BE2C (cell line): ENCODE measurements around a stretch of chr17.

DNA sequence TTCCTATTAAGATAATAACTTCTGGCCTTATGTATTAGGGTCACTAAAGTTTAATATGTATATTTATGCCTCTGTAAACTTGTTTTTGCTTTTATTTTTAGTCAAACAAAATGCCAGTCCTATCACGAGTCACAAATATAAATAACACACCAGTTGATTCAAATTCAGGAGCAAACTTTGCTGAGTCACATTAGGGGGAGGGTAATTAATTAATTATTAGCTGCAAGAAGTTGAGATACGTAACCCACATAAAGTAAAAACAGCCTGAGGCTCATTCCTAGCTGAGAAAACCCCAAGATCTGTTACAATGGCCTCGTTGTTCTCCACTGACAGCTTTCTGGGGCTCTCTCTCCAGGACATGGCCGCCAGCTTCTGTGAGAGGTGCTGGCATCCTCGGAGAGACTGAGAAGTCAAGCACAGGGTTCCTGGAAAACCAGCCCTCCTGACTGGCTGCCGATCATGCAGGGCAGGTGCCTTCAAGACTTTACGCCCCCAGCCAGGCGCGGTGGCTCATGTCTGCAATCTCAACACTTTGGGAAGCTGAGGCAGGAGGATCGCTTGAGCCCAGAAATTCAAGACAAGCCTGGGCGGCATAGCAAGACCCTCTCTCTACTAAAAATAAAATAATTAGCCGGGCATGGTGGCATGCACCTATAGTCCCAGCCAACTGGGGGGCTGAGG is 11.1 kb downstream of the RAB40B start:
- RRBS, result no CpG with 5 or more reads among the region's 12 CpGs

GRCh38 chr17:82752279-82752400 is 275 bp downstream of the TBCD start:
- RRBS, result 1% methylated on average over 6 of the region's 24 CpGs

- RRBS, result no CpG with 5 or more reads among the region's 48 CpGs
These were observed 30.9 kb downstream of the TBCD start for GRCh38 chr17:82782505-82783364.

DNA sequence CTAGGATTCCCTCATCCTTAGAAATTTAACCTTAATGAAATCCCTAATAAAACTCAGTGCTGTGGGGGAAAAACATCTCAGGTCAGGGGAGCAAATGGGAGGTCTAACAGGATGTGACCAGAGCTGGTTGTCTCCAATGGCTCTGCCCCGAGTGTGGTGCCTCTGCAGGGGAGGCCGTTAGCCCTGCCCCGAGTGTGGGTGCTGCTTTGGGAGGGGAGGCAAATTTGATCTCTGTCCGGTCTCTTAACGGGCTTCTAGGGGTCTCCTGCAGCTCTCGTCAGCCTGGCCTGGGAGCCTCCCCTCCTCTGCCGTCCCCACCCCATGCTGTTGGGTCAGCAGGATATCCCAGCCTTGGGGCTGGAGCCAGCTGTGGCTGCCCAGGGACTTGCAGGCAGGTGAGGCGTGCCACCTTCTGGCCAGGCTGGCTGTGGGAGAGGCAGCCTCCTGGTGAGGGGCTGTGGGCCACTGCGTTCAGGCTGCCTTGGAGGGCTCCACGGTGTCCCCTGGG is 34.4 kb downstream of the TBCD start:
- RRBS, result no CpG with 5 or more reads among the region's 10 CpGs

DNA sequence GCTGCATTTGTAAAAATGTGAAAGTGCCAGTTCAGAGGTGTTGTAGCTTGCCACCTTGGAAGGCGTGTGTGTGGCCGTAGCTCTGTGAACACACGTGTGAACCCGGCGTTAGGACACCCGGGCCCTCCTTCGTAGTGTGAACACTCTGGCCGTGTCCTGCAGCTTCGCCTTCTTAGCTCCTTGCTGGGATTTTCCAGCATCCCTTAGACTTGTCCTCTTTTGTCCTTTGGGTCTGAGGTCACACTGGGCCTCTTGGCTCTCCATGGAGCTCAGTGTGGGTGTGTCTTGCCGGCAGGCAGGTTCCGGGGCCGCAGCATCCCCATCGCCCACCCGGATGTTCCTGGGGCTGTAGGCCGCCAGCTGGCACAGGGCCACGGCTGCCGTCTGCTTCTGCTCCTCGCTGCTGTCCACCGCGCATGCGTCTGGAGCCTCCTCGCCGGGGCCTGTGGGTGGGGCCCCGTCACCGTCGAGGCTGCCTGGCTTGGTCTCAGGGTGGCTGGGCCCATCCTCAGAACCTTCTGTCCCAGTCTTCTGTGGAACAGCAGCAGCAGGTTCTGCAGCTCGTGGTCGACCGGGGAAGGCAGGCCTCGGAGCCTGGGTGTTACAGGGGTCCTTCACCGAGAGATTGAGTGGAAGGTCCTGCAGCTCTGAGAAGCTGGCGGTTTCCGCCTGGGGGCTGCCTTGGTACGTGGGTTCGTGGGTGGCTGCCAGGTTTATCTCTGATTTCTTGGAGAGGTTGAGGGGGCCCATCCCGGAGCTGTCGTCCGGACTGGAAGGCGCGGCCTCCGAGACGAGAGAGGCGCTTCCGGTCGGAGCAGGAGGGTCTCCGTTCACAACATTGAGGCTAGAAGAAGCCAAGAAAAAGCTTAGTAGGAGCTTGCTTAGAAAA is 9.5 kb downstream of the ZNF750 start:
- RRBS, result 47% methylated on average over 14 of the region's 46 CpGs

- RRBS, result no CpG with 5 or more reads among the region's 30 CpGs
These were observed 6.4 kb upstream of the ZNF750 start for GRCh38 chr17:82846049-82846809.

DNA sequence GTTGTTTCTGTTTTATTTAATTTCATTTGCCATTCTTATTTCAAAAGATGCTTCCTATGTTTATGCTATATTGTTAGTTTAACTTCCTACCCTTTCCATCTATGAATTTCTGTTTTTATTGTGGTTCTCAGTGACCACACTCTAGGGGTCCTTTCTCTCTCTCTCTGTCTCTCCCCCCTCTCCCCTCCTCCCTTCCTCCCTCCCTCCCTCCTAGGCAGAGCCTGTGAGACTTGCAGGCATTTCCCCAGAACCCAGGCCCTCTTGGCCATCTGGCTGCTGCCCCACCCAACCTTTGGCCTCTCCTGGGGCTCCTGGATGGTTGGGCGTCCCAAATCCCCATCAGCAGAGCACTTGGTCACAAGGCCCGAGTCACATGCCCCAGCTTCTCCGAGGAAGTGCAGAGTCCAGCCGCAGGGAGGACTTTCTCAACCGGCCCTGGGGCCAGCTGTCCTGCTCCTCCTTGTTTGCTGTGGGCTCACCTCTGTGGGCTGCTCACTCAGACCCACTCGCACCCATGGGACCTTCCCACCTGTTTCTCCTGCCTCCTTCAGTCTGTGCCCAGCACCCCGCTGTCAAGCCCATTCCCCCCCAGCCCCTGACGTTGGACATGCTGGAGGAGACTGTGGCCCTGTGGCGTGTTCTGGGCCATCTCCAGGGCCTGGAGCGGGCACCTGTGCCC is 42.1 kb upstream of the ZNF750 start:
- RRBS, result no CpG with 5 or more reads among the region's 10 CpGs

DNA sequence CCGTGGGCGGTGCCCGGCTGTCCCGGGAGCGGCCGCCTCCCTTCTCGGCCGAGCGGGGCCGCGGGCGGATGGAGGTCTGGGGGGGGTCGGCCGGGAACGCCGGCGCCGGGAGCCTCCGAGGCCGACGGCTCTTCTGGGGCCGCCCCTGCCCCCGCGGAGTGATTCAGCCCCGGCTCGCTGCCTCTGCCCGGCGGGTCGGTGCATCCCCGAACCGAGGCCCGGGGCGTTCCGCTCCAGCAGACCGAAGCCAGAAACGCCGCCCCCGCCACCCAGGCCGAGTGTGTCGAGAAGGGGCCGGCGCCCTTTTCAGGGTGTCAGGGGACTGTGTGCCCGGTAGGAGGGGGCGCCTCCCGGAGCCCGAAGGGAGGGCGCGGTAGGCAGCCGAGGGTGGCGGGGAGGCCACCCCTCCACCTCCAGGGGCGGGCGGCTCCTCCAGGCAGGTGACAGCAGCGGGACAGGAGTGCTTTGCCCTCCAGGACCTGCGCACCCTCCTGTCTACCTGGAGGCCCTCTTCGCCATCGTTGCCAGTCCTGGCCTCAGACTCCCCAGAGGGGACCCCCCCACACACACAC is 1.8 kb downstream of the METRNL start:
- RRBS, result 8% methylated on average over 31 of the region's 56 CpGs

DNA sequence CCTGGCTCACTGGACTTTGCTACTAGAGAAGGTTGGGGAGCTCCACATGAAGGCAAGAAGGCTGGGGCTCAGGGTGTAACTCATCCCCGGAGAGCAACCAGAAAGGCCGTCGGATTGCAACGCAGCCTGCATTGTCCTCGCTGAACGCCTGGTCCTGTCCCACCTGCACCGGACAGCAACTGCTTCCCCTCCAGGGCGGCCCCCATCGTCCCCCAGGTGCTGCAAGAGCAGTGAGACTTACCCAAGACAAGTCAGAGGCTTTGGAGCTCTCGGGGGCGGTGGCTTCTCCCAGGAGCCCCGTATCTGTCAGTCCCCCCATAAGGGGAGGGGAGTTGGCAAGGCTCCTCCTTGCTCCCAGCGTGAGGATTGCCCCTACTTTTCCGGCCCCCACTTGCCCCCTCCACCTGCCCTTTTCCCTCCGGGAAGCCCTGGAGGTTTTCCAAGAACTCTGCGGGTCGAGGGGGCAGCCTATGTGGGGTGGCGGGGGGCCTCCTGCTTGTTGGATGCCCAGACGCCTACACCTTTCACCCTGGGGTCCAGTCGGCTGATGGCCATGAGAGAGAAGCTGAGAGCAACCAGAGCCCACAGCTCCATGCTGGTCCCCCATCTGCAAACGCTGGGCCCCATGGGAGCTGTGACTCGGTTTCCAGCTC is 18.5 kb downstream of the METRNL start:
- RRBS, result 54% methylated on average over 8 of the region's 22 CpGs